ENCODE results near the gene EIF2B2.

DNA sequence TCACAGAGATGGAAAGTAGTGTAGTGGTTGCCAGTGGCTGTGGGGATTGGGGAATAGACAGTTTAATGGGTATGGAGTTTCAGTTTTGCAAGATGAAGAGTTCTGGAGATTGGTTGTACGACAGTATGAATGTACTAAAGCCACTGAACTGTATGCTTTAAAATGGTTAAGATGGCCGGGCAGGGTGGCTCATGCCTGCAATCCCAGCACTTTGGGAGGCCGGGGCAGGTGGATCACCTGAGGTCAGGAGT lies 23.2 kb upstream of the YLPM1 start:
- RRBS, result no CpG with 5 or more reads among the region's 3 CpGs

DNA sequence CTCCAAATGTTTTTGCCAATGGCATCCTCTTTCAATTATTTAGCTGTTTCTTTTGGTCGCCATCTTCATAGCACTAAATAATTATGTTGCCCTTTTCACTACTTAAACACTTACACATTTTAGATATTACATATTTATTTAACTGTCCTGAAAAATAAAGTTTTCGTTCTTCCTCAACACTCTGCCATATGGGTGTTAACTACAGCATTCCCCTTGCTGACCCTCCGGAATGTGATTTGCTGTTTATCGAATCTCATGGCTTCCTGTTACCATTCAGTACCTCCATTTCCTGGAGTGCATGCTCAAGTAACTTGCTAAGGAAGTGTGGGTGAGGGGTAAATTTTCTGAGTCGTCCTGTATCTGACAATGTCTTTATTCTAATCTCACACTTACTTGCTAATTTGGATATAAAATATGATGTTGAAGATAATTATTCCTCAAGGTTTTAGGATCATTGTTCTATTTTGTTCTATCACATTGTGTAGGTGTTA lies 29.5 kb downstream of the YLPM1 start:
- RRBS, result no CpG with 5 or more reads among the region's 5 CpGs

DNA sequence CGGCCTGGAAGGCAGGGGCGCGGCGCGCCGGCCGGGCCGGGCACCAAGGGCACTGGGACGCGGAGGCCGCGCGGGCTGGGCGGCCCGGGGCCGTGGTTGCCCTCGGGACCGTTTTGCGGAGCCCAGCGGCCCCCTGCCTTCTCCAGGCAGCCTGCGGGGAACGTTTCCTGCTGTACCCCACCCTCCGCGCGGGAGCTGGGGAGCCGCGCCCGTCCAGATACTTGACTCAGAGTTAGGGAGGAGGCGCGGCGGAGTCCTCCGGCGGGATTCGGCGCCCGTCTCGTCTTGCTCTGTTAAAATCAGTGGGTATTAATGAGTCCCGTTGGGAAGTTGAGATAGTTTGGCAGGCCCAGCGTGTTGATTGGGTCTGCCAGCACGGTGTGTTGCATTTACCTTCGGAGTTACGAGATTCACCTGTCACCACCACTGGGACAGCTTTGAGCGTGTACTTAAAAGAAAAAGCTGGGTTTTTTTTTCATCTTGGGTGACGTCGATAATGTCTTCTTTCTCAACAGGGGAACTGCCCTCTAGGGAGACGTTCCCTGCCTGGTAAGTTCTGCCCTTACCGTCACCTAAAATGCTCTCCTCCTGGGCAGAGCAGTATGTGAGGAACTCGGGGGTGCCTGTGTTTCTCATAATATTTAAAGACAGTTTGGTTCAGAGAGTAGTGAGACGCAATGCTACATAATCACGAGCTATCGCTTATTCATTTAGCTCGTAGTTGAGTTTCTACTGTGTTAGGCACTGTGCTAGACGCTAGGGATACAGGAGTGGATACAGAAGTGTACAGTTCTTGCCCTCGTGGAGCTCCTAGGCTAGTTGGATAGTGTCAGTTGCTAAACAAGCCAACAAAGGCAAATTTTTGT lies 593 bp downstream of the DLST start:
- RRBS, result 1% methylated on average over 14 of the region's 54 CpGs

DNA sequence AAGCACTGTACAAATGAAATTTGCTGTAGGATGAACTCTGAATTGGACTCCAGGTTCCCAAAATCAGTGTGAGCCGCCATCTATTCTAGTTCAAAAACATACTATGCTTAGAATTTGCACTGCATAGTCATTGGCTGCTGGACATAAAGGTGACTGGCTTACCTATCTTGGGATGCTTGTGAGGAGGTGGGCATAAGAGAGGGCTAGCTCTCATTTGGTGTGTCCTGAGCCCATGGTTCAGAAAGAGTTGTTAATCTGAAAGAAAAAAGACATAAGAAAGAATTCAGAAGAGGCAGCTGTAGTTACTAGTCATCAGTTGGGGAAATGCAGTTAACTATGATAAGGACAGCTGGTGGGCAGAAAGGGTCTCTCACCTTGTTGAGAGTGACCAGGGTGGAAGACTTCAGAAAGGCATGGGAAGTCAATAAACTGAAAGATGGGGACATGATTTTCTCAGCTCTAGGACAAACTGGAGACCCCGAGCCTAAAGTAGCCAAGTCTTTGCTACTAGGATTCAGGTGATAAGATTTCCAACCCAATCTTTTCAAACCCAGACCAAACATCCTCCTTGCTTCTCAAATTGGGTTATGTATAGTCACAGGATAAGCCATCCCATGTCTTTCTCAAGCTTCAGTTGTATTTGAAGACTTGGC lies 3.0 kb downstream of the DLST start:
- RRBS, result no CpG with 5 or more reads among the region's 2 CpGs

DNA sequence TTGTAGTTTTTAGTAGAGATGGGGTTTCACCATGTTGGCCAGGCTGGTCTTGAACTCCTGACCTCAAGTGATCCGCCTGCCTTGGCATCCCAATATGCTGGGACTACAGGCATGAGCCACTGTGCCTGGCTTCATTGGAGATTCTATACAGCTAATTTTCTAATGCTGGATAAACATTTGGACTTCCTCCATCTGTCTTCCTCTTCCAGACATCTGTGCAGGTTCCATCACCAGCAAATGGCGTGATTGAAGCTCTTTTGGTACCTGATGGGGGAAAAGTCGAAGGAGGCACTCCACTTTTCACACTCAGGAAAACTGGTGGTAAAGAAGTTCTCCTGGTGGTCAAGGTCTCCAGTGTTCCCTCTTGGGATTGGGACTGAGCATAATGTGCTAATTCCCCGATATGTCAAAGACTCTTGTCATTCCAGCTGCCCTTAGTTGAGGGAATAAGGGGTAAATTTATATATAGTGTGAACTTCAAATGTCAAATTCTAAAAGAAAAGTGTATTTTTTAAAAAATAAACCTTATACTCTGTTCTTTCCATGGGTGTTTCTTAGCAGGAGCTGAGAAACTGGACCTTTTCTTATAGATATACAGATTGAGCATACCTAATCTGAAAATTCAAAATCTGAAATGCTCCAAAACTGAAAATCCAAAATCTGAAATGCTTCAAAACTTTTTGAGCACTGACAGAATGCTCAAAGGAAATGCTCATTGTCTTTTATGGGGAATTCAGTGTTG lies 9.3 kb downstream of the DLST start:
- RRBS, result no CpG with 5 or more reads among the region's 4 CpGs

GRCh38 chr14:74953731-74954593 lies 1.4 kb downstream of the PGF start:
- RRBS, result 10% methylated on average over 1 of the region's 14 CpGs

- RRBS, result 43% methylated on average over 9 of the region's 40 CpGs
Observed at GRCh38 chr14:74980596-74981672, 21.8 kb upstream of the EIF2B2 start.

- RRBS, result no CpG with 5 or more reads among the region's 9 CpGs
Observed at GRCh38 chr14:74984575-74985021, 18.1 kb upstream of the EIF2B2 start.

DNA sequence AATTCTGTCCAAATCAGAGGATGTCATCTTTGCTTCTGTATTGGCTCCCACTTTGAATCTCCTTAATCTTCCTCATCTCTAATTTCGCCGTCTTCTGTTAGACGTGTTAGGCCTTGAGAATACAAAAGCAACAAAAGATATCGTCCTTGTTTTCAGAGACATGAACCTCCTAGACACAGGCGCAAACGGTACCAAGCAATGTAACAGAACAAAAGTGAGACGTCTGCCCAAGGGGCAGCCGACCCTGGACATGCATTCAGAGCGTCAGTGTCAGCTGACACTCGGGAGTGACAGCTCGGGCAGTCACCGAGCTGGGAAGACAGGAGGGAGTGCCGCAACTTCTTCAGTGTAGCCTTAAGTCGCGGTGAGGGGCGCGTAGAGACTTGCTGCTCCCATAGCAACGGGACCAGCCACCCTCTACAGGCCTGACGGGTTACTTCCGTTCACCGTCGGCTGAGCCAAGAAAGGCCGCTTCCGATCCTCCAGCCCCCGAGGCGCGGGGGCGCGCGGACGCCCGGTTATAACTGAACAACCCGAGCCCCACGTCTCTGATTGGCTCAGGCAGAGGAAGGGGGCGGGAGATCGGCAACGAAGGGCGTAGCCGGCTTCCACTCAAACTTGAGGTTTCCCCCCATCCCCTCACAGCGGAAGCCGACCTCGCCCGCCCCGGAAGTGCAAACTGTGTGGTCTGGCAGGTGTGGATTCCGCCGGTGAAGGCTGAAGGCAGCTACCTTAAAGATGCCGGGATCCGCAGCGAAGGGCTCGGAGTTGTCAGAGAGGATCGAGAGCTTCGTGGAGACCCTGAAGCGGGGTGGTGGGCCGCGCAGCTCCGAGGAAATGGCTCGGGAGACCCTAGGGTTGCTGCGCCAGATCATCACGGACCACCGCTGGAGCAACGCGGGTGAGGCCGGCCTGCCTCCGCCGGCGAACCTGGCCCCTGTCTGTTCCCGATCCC lies at the start of gene EIF2B2:
Gene EIF2B2, plus strand, starts transcription at position 669 of the 955 bp plus-strand sequence.
- RRBS, result 1% methylated on average over 13 of the region's 67 CpGs

GRCh38 chr14:75070818-75071399 lies 1.5 kb downstream of the ZC2HC1C start:
- RRBS, result no CpG with 5 or more reads among the region's 14 CpGs

DNA sequence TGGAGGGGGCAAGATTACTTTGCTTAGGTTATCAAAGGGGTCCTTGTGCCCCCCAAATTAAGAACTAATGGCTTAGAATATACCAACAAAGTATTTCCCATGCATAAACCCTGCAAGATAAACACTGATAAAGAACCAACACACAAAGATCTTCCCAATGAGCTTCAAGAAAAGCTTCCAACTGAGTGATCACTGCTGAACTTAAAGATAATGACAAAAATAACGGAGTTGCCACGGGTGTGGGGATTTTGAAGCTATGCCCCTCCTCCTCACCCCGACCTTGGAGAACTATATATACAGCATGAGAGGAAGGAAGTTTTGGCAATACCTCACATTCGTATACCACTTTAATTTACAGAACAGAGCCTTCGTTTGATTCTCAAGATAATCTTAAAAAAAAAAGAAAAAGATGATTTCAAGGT lies 824 bp downstream of the NEK9 start:
- RRBS, result no CpG with 5 or more reads among the region's 5 CpGs

DNA sequence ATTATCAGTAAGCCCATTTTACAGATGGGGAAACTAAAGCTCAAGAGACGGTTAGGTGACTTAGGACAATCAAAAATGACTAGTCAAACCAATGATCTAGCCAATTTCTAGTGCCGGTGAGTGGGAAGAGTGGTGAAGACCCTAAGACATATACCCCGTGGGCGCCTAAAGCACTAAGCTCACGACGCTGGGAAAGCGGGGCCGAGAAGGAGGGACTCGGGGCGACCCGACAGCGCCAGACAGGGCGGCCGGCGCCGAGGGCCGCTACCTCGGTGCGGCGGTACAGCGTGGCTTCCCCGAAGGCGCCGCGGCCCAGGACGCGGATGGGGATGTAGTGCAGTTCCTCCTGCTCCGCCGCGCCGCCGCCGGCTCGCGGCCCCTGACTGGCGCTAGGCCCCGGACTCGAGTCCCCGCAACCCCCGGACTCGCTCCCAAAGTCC lies 393 bp downstream of the NEK9 start:
- RRBS, result 0% methylated on average over 2 of the region's 41 CpGs

GRCh38 chr14:75340969-75341439 lies 62.4 kb downstream of the FOS start:
- RRBS, result no CpG with 5 or more reads among the region's 8 CpGs

GRCh38 chr14:75426338-75427364 lies 1.2 kb upstream of the JDP2 start:
- RRBS, result no CpG with 5 or more reads among the region's 18 CpGs

- RRBS, result no CpG with 5 or more reads among the region's 4 CpGs
Observed at GRCh38 chr14:75543242-75543728, 21.0 kb downstream of the BATF start.

DNA sequence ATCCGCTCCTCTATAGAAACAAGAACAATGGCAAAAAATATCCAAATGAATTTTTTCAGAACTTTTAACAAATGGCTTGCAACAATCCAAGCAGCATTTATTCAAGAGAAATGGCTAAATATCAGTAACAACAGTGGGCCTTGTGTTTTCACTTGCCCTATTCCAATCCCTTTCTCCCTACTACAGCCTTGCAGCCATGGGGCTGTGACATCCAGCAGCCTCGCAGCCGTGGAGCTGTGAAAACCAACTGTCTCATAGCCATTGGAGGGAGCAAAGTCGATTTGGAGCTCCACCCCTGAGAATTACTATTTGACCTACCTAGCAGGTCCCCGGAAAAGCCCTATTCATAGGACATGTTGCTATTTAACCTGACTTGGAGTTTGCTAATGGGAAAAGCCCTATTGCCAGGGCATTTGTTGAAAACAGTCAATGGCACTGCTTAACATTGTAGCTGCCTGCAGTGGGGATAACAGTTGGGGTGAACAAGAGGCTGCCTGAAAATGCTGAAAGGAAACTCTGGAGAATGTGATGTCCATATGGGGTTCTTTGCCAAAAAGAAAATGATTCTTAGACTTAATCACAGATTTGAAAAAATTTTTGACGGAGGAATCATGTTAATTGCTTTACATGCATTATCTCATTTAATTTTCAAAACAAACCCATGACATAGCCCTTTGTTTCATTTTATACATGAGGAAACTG lies 33.2 kb downstream of the ERG28 start:
- RRBS, result no CpG with 5 or more reads among the region's 6 CpGs

DNA sequence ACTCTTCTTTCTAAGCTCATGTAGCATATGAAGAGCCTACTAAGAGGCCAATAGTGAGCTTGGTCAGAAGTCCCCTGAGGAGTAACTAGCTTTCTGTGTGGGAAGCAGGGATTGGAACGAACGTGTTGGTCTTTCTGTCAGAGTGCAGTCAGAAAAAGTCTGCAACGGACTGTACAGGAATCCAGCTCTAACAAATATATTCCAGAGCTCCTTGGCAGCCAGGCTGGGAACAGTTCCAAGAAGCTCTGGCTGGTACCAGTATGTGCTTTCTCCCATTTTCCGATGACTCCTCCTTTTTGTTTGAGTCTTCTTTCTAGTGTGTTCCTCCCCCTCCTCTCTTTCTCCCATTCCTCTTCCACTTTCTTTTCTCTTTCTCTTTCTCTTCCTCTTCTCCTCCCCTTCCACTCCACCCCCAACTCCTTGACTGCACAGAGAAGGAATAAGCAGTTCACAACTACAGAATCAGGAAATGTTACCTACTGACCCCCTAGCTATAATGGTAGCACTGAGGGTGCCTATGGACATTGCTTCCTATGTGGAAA lies 59.8 kb downstream of the TTLL5 start:
- RRBS, result no CpG with 5 or more reads among the region's 4 CpGs

GRCh38 chr14:75934760-75935599 lies 46.8 kb downstream of the TGFB3 start:
- RRBS, result 100% methylated on average over 1 of the region's 4 CpGs

- RRBS, result no CpG with 5 or more reads among the region's 8 CpGs
Observed at GRCh38 chr14:75981400-75981802, 394 bp downstream of the TGFB3 start.

GRCh38 chr14:75982224-75983145 lies 690 bp upstream of the TGFB3 start:
- RRBS, result 1% methylated on average over 34 of the region's 82 CpGs